Ureter (tissue), 1 donor: Measurements from ENCODE around the gene PDF.

DNA sequence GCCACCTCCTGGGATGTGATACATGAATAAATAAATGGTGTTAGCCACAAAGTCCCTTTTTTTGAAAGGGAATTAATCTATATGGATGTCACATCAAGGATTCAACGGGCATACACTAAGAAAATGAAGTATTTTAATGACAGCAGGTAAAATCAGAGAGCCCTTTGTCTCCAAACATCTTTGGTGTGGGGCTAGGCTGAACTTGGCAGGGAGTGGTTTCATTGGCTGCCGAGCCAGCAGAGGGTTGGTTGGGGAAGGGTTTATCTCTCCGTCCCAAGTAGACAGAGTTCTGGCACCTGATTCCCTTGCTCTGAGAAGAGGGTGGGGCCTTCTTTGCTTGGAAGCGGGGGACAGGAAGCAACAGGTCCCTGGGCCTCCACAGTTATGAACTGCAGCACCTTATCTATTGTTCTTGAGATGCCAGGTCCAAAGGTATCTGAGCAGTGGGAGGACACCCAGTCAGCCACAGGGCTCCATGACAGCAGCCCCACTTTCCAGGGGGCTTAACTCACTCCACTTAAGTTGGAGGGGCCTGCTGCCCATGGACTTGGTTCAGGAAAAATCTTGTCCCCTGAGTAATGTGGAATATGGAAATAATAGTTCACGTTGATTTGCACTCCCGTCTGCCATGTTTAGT, 12.3 kb upstream of the CDH1 start:
- PRO-cap, result no peak

DNA sequence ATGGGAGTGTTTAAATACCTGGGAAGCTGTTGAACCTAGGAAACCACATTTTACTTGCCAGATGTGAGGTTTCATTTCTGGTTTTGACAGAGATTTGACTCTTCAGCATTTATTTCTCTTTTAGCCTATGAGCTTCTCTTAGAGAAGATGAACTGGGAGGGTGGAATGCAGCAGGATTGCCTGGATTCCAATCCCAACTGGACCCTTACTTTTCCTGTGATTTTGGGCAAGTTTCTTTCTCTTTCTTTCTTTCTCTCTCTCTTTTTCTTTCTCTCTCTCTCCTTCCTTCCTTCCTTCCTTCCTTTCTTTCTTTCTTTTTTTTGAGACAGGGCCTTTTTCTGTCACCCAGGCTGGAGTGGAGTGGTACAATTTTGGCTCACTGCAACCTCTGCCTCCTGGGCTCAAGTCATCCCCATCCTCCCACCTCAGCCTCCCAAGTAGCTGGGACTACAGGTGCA, 20.4 kb downstream of the CDH1 start:
- PRO-cap, result no peak

- PRO-cap, result no peak
These were observed 44.9 kb downstream of the CDH1 start for GRCh38 chr16:68782026-68782376.

DNA sequence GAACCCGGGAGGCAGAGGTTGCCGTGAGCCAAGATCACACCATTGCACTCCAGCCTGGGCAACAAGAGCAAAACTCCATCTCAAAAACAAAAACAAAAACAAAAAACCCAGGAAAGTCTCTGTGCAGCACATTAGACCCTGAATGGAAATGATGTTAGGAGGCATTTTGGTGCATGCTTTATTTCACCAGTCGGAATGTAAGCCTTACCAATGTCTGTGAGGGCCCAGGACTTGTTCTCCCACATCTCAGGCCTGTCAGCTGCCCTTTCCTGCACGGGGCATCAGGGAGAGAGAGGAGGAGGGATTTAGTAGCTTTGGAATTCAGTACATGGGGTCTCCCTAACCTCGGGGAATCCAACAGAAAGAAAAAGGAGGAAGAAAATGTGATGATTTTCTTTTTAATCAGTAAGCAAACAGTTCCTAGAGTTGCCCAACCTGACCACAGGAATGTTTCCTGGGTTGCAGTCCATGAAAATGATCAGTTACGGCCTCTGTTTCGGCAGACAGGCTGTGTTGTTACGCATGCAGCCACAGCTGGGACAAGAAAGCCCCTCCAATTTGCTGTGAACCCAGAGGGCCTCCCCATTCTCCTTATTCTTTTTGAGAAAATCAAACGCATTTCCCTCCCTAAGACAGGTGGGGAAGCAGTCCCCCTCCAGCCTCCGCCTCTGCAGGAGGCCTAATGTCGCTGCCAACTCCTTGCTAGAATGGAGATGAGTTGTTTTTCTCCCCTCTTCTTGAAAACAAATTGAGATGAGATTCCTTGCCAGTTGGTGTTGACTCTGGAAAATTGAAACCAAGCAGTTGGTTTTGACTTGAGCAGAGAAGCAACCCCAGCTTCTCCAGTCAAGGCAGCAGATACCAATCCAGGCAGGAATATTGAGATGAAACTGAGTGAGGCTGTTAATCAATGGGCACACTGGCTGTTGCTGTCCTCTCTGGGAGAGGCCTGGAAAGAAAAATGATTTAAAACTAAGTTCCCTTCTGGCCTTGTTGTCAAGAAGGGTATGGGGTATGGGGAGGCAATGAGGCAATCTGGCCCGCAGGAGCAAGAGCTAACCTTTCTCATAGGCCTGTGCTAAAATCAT, 53.0 kb upstream of the TANGO6 start:
- PRO-cap, result no peak

GRCh38 chr16:68916370-68916574, 72.9 kb downstream of the TANGO6 start:
- PRO-cap, result no peak

- PRO-cap, result no peak
These were observed 78.3 kb downstream of the TANGO6 start for GRCh38 chr16:68921634-68922074.

- PRO-cap, result no peak
These were observed 128.7 kb downstream of the TANGO6 start for GRCh38 chr16:68971963-68972531.

DNA sequence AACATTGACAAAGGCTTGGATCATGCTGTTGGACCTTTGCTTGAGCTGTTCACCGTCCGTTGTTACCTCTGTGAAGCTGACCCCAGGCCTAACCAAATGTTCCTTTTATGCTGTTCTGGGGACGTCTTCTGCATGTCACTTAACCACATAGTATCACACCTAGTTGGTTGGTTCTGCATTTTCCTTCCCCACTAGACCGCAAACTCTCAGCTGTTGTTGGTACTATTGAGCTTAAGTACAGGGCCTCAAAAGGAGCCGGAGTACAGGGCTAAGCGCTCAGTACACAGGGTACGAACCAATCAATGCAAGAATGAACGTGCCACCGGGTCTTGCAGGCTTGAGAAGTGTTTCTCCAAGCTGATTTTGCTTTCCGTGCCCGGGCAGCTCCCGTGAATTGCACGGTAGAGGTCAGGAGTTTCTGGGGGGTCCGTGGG, 439 bp upstream of the SNTB2 start:
- PRO-cap, result no peak

GRCh38 chr16:69302115-69302774, 8.9 kb upstream of the VPS4A start:
- PRO-cap, result no peak

DNA sequence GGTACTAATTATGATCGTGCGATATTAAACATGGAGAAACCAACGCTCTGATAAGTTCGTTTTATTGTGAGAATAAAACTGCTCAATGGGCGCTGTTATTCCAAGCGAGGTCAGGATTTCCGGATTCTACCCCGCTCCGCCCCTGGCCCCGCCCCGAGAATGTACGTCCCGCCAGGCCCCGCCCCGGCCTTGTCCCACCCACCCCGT, 280 bp upstream of the VPS4A start:
- PRO-cap, result bidirectional peak, plus-strand start outside the sequence, minus-strand start at position 119 of the sequence

GRCh38 chr16:69329795-69331102, at the start of gene PDF:
TSS of gene PDF (minus strand) at chr16:69330588.
- PRO-cap, result bidirectional peak, plus-strand start at chr16:69330763, minus-strand start at chr16:69330605

GRCh38 chr16:69370406-69370928, 15.3 kb downstream of the TERF2 start:
- PRO-cap, result no peak

DNA sequence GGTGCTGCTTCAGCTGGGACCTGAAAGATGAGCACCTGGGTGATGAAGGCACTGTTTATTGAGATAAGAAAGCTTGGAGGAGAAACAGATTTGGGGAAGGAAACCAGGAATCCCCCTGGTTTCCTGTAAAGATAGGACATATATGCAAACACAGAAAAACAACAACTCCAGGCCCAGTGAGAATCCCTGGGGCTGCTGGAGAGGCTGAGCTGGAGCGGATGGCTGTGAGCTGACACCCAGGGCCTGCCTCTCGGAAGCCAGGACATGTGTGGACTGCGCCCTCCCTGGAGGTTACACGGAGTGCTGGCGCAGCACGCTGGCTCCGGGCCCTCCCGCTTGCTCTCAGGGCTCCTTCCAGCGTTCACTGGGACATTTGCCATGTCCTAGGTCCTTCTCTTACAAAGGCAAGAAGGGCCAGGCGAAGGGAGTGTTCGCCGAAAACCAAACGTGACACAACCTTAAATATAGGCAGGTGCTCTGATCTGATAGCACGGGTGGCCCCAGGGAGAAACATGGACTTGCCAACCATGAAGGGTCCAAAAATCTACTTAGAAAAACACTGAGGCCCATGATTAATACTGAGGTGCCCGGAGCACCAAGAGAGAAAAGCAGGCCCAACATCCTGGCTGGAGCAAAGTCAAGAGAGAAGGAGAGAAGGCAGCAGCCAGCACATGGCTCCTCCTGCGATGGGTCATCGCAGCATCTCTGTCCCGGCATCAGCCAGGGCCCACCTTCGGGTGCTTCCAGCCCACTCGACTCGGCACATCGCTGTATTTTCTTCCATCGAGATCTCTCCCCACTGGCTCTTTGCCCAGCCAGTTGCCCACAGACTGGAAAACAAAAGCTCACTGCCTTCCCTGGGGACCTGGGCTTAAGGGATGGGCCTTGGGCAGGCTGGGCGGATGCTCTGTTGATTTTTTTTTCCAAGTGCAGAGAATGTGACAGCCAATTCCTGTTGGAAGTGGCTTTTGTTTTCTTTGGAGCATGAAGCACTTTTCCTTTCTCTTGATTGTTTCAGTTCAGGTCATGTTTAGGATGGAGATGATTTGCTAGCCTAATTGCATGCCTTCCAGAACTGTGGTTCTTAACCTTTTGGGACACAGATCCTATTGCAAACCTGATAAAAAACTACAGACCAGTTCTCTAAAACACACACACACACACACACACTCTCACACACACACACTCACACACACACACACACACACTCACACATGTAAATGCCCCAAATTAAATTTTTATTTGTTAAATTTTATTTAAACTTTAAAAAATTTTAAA, 57.9 kb downstream of the CYB5B start:
- PRO-cap, result unidirectional peak, plus-strand start at position 401 of the sequence

- PRO-cap, result no peak
These were observed 35.1 kb upstream of the NFAT5 start for GRCh38 chr16:69530552-69531176.

DNA sequence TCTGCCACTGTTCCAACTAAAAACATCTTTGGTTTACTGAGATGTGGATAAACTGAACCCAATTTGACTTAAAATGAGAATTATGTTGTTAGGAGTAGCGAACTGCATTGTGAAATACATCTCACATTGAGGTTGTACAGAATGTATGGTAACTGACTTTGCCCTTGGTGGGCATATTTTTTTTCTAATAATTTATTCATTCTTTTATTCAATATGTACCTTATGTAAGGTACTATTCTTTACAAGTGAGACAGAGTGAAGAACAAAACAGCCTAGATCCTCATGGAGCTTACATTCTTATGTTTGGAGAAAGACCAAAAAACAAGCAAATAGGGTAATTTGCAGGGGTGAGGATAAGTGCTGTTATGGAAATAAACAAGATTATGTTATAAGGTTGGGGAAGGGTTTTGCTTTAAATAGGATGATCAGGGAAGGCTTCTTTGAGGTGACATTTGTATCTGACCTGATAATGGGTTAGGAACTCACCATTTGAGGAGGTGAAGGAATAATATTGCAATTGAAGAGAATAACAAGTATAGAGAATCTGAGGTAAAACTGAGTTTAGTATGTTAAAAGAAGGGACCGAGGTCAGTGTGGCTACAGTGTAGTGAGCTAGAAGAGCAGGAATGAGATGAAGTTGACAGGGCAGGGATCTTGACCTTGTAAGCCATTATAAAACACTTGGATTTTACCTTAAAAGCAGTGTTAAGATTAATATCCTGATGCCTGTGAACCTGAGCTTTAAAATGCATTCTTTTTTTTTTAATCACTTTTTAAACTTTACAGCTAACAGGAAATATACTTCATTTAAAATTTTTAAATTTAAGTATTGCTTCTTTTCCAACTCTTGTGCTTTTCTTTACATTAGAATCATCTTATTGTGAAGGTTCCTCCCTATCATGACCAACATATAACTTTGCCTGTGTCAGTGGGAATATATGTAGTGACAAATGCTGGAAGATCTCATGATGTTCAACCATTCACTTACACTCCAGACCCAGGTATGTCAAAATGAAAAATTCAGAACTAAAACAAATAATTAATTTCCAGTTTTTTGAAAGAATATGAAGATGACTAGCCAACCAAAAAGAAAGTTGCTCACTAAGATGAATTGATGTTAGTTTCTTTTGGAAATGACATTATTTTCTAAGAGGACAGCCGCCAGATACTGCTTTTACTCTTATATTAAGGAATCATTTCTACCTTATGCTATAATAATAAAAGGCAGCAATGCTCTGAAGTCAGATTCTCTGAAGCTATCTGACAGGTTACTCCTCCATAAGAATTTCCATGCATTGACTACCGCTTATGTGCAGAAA, 49.6 kb downstream of the NQO1 start:
- PRO-cap, result no peak

DNA sequence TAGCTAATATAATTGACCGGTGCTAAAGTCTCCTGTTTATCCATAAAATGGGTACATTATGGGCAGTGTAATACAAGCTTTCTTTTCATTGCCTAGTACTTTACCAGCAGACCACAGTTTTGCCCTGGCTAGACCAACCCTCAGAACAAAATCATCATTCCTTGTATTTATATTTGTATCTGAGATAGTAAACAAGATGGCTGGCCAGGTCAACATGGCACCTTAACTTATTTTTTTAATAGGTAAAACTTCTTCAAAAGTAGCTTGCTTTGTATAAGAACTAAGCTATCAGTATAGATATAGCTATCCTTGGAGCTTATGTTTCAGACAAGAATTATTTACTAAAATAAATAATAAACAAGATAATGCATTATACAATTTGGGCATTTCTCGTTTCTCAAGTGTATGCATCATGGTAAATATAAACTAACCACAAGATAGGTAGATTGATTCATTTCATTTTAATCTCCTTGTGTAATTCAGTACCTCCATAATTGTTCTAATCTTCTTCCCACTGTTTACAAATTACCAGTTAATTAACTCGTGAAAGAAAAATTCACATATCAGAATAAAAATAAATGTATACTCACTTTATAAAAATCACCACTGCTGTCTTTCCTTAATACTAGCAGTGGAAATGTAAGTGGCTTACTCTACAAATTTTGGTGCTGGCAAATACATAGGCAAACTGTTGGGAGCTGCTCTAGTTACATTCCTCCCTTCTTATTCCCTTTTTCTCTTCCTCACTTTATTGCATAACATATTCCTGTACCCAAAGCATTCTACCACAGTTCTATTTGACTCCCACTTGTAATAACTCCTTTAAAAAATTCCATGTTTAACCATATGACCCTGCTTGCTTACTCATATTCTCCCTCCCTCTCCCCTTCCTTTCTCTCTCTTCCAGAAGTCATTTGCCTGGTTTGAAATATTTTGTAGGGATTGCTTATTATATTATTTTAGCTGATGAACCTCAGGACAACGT, 23.0 kb downstream of the NQO1 start:
- PRO-cap, result no peak

DNA sequence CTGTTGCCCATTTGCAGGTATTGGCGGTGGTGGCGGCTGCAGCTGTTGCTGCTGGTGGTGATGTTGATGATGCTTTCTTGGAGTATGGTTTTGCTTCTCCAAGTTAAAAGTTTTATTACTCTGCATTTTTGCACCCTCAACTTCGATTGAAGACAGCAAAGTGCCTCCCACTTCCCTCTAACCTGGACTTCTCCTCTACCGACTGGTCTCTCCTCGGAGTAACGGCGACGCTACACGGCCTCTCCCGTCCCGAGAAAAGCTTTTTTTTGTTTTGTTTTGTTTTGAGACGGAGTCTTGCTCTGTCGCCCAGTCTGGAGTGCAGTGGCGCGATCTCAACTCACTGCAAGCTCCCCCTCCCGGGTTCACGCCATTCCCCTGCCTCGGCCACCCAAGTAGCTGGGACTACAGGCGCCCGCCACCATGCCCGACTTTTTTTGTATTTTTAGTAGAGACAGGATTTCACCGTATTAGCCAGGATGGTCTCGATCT, 3.1 kb upstream of the NOB1 start:
- PRO-cap, result no peak

DNA sequence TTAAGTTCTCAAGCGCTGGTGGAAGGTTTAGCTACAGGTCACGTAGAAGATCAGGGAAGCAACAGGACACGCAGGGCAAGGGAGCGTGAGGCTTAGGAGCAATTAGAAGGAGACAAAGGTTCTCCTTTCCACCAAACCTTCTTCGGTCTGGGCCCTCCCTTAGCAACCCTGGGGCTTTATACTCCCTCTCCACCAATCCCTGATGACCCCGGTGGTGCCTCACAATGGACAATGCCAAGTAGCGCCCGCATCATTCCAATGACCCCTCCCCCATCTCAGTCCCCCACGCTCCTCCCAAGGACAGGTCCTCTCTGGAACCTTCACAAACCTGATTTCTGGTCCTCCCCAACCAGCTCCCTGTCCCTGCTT, 39.1 kb downstream of the CLEC18A start:
- PRO-cap, result no peak

DNA sequence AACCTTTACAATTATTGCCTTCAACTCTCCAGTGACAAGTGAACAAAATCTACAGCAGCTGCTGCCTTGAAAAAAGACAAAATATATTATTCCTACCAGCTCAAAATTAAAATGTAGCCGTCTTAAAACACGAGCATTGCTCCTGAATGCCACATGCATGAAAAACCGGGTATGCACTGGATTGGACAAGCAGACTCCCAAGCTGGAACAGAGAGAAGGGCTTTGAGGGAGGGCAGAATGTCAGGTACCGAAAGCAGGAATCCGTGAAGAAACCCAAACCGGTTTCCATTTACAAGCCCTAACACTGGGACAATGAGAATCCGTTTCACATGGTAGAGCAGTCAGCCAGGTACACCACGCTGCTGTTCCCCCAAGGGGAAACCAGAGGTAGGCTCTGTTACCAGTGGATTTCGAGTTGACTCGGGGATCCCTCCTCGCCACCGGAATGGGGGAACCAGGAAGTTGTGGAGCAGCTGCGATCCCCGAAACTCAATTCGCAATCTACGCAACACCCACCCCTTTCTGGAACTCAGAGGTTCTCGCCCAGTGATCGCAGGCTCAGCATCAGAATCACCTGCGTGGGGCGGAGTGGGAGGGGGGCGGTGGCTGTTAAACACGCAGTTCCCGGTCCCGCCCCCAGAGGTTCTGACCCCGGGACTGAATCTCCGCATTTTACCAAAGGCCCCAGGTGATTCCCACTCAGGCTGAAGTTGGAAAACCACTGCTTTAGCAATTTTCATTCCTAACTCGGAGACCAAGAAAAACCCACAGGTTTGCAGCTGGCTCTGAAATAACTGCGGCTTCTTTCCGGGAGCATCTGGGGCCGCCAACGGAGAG, 49.3 kb upstream of the PDPR start:
- PRO-cap, result no peak

- PRO-cap, result no peak
These were observed 18.0 kb downstream of the PDPR start for GRCh38 chr16:70131940-70132648.